Hair follicle dermal papilla cell (primary cell): Measurements from ENCODE around the gene TP53RK.

DNA sequence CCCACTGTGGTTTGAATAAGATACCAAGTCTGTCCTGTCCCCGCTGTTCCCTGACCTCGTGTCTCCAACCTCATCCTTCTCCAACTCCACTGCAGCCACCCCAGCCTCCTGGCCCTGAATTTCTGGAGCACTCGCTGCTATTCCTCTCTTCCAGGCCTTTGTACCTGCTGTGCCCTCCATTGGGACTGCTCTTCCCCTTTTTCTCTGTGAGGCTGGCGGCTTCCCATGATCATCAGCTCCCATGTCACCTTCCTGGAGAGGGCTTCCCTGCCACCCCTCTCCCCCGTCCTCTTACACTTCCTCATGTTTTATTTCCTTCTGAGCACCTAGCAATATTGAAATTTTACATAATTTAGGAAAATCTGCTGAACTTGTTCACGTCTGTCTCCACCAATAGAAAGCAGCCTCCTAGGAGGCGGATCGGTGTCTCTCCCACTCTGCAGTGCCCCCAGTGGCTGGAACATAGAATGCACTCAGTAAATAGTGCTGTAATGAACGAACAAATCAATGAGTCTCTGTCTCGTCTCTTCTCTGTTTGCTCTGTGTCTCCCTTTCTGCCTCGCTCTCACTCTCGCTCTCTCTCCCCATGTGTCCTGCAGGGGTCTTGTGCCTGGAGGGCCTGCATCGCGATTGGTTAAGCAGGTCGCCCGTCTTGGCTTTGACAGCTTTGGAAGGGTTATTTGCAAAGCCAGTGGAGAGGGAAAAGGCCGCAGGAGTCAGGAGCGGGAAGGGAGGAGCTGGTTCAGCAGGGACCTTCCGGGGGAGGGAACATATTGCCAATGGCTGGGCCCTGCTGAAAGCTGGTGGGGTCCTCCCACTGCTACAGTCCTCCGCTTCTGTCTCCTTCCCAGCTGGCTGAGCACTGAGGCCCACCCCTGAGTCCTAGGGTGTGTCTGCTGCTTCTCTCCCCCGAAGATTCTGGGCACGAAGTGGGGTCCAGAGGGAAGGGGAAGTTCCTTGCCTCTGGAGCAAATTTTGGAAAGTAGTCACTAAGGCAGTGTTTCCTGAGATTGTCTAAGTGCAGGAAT, 12.1 kb upstream of the OCSTAMP start:
- CAGE, long polyA plus RNA: no peak

DNA sequence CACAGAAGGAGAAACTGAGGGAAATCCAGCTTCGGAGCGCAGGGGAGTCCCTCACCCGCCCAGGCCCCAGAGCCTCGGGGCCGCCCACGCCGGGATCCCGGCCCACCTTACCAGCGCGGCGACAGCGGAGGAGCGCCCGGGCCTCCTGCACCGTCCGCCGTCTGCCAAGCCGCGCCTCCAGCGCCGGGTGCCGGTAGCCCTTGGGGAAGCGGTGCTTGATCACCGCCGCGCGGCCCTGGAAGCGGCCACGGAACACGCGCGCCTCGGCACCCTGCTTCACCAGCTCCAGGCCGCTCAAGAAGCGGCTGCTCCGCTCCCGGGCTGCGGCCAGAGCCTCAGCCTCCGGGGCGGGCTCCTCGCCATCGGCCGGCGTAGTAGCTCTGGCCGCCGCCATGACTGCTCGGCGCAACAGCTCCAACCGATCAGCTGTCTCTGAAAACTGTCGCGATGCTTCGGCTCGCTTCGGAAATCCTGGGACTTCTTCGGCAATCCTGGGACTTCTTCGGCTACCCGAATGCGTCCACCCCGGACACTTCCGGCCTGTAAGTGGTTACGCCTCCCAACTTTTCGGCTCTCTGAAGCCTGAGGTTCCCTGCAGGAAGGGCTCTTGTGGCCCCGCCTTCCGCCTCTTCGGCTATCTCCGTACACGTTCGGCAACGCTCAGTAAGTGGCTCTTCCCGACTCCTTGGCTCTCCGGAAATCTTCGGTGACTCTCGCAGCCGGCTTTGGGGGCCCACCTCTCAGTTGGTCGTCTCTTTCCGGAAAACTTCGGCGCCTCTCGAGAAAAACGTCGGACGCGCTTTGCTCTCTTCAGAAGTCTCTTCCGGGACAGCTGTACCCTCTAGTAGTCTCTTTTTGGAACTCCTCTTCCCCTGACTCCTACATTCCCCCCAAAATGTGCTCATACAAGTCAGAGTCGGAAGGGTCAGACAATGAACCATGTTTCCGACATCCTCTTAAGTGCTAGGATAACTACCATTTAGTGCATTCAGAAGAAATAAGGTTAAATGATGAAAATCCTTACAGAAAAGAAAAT, at the start of gene TP53RK:
TP53RK (minus strand) TSS at position 424 of the 1,036 bp plus-strand sequence.
- CAGE, long polyA plus RNA: no peak

DNA sequence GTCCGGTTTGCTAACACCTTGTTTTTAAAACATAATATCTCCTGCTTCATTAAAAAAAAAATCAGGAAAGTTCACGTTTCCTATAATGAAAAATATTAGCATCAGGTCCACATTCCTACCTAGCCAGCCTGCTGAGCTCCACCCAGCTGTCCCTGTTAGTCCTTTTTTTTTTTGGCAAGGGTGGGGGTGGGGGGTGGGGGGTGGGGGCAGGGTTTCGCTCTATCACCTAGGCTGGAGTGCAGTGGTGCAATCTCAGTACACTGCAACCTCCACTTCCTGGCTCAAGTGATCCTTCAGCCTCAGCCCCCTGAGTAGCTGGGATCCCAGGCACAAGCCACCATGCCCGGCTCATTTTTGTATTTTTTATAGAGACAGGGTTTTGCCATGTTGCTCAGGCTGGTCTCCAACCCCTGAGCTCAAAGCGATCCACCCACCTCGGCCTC, 7.5 kb upstream of the SLC2A10 start:
- CAGE, long polyA plus RNA: no peak

DNA sequence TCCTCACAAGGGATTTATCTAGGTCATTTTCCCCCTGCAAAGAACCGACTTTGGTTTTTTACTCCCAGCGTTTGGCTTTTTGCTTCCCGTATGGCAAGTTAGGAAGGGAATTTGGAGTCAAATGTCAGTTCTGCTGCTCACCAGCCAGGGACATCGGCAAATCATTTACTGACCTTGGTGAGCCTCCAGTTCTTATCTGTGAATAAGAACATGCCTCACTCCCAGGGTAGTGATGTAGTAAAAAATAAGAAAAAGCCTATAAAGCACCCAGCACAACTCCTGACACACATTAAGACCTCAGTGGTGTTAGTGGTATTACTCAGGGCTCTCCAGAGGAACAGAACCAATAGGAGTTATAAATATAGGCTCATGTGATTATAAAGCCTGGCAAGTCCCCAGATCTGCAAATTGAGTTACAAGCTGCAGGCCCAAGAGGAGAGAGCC, 71.5 kb upstream of the EYA2 start:
- CAGE, long polyA plus RNA: no peak

DNA sequence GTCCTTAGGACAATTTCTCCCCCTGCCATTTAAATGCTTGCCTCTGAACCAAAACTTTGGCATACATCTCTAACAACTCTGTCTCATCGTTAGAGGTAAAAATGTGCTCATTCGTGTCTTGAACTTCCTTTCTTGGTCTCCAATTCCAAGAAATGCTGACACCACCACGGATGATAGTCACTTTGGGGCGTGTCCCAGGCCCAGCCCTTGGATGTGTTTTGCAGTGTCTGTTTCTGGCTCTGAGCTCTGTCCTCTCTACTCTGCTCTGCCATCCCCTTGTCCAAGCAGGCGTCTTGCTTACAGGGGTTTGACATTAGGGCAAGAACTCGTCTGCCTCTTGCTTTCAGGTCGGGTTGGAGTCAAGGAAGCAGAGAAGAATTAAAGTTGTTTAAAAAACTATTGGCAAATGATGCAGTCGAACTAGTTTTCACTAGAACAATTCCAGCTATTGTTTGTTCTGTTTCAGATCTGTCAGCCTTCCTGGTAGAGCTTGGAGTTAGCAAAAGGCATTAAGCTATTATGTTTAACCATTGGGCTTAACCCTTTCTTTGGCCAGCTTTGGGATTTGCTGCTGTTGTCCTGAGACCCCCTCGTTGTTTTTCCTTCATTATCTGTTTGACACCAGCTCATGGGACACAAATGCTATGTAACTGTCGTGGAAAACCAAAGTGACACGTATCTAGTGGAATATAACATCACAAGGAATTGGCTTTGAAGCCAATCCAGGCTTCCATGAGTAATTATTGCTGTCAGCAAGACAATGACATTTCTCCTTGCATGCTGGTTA, 95.8 kb downstream of the EYA2 start:
- CAGE, long polyA plus RNA: no peak

DNA sequence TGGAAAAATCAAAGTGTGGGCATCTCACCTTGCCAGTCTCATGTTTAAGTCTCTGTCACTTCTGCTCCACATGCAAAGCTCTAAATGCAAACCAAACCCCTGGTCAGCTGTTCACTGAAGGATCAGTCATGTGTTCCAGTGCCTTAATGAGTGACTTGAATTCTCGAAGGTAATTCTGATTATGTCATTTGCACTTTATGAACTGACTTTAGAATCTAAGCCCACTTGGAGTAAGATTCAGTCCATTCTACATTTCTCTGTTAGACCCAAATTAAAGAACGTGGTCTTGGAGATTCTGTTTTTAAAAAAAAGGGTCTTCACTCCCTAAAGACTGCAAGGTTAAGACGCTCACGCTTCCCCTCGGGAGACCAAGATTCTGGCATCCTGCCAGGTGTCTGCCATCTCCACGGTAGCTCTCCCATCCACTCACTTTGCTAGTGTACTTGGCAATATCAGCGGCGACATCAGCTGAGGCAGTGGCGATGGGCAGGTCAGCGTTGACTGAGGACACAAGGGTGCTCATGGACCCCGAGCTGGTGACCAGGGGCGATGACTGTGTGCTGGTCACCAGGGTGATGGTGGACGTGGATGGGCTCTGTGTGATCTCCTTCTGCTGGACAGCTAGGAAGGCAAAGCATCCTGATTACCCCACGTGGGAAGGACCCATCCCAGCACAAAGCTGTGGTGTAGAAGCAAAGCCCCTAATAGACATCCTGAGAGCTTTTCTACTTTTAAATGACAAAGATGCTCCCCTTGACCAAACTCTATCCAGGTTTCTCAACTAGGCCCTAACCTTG, 120.4 kb downstream of the ZMYND8 start:
- CAGE, long polyA plus RNA: no peak

DNA sequence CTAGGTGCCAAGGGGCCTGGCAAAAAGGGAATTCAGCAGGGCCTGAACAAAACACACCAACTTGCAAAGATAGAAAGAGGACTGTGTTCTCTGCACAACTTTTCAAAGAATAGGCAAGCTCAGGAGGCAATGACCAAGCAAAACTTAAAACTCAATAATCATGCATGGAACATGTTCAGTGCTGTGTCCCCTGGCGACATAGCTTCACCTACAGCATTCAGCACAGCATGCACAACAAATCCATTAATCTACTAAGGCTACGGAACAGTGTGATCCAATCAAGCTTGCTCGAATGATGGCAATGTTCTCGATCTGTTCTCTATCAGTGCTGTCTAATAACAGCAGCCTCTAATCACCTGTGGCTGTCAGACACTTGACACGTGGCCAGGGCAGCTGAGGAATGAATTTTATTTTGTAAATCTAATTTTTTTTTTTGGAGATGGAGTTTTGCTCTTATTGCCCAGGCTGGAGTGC, 27.5 kb downstream of the ZMYND8 start:
- CAGE, long polyA plus RNA: no peak

GRCh38 chr20:47354109-47354710, 2.3 kb downstream of the ZMYND8 start:
- CAGE, long polyA plus RNA: no peak

DNA sequence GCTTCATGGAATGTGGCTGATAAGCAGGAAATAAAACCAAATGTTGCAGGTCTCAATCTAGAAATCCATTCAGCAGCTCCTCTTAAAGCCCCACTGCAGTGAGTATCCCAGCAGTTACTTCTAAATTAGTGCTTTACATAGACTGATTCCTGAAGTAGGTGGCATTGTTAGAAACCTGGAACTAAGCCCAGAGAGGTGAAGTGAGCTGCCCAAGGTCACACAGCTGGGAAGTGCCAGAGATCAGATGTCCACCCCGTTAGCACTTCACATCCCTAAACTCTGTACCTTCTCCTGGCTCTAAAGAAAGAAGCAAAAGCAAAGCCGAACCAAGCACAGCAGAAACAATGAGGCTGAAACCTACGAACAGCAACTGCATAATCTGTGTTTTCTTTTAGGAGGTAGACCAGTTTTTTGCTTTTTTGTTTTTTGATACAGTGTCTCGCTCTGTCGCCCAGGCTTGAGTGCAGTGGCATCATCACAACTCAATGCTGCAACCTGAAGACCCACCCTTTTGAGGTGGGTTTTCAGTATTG, 3.0 kb upstream of the ZMYND8 start:
- CAGE, long polyA plus RNA: no peak

GRCh38 chr20:47463724-47463923, 38.1 kb upstream of the NCOA3 start:
- CAGE, long polyA plus RNA: no peak

GRCh38 chr20:47533398-47533872, 31.7 kb downstream of the NCOA3 start:
- CAGE, long polyA plus RNA: no peak

- CAGE, long polyA plus RNA: no peak
These were observed 138.3 kb downstream of the SULF2 start for GRCh38 chr20:47646991-47647369.

- CAGE, long polyA plus RNA: no peak
These were observed 106.6 kb downstream of the SULF2 start for GRCh38 chr20:47678679-47679054.

- CAGE, long polyA plus RNA: no peak
These were observed 43.3 kb downstream of the SULF2 start for GRCh38 chr20:47741854-47742540.

DNA sequence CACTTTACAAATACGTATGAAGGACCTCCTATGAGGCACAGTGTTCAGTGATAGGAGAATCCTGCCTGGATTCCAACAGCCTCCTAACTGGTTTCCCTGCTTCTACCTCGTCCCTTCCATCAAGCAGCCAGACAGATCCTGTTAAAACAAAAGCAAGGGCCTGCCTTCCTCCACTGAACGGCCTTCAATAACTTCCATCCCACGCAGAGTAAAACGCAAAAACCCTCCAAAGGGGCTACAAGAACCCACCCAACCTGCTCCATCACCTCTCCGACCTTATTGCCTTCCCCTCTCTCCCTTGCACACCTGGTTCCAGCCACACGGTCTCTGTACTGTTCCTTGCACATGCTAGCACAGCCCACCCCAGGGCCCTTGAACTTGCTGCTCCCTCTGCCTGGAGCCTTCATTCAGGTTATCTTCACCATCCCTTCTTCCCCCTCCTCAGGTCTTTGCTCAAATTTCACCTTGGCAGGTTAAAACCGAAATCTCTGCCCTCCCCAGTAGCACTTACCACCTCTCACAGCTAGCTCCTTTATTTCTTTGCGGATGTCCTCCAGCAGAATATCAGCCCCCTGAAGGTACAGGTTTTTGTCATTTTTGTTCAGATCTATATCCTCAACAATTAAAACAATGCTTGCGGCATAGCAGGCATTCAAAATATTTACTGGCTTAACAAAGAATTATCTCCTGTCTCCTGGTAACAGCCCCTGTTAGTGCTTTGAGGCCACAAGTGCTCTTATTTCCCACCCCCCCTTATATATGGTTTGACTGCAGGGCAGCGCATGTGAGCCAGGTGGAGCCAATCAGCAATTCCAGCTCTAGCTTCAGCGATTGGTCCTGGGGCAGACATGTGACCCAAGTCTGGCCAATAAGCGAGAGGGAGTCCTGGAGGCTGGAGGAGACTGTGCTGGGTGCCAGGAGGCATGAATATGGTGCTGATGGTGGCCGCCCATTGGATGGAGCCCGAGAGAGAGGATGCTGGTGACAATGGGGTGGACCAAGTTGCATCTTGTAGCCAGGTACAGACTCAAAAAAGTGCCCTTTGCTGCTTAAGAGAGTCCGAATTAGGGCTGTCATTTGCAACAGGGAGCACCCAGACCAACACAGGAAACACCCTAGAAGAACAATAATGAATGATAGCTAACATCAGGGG, 21.2 kb downstream of the SULF2 start:
- CAGE, long polyA plus RNA: no peak

GRCh38 chr20:47784368-47784954, 820 bp downstream of the SULF2 start:
- CAGE, long polyA plus RNA: no peak

DNA sequence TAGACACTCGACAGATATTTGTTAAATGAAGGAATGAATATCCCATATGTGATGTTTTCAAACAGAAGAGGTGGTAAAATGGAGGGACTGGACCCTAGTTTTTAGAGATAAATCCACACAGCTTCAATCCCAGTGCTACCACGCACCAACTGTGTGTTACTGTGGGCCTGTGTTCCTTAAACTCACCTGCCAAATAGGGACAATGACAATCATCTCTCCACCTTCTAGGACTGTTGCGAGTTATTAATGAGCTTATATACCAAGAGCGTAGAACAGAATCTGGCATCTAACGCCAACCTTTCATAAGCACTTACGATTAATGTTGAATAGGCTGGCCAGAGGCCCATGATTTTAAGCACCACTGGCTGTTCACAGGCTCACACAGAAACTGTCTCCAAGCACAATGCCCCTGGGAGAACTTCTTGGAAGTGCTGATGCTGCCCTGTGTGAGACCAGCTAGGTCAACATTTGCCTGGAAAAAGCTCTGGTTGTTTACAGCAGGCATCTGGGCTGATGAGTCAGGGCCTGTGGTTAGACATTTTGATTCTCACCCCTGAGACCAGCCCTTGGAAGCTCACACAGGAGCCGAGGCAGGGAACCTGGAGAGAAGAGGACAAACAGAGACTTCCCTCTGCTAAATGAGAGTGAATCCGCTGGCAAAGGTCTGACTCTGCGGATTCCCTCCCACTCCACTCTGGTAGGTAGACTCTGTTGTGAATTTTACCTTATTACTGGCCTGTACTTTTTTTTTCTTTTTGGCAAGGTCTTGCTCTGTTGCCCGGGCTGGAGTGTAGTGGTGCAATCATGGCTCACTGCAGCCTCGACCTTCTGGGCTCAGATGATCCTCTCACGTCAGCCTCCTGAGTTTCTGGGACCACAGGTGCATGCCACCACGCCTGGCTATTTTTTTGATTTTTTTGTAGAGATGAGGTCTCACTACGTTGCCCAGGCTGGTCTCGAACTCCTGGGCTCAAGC, 6.8 kb upstream of the SULF2 start:
- CAGE, long polyA plus RNA: no peak

DNA sequence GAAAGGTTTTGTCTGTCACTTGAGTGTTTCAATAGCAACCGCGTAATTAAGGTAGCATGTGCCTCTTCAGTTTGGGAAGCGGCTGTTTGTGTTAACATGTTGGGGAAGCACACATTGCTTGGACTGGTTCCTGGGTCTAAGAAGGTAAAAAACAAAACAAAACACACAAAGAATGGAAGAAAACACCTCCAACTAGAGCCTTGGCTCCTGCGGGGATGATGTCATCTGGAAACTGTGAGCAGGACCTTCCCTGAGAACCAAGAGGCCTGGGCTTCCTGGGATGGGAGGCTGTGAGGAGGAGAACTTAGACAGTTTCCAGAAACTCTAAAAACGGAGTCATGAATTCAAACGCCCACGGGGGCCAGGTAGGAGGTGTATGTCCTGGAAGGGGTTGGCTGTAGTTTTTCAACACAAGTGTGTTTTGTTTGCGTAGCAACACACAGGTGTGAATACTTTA, 72.9 kb upstream of the SULF2 start:
- CAGE, long polyA plus RNA: no peak

DNA sequence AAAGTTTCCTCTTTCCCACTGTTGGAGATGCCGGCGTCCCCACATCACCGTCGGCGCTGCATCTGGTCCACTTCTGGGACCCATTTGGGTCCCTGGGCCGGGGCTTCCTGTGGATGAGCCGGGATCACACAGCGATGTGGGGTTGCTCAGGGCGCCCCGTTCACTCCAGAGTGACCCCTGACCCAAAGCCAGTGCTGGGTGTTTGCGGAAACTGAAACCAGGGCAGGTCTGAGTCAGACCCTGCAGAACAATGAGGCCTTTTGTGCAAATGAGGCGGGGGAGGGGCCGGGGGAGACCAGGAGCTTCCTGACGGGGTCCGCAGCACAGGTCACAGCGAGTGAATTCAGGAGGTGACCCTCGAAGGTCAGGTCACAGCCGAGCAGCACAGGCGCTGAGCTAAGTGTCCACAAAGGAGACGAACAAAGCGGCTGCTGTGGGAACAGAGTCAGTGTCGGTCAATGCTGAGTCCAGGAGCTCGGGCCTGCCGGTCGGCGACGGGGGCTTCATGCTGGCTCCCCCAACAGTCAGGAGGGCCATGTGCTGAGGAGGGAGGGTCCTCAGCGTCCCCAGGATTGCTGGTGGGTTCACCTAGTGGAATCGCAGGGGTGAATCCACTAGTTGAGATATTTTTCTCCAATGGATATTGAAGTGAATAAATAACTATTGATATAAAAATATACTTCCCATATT, 188.2 kb upstream of the SULF2 start:
- CAGE, long polyA plus RNA: no peak

- CAGE, long polyA plus RNA: no peak
These were observed 289.4 kb downstream of the PREX1 start for GRCh38 chr20:48538422-48538847.